Subcutaneous adipose tissue (tissue), 3 donors: ENCODE data around the gene ZNF496.

DNA sequence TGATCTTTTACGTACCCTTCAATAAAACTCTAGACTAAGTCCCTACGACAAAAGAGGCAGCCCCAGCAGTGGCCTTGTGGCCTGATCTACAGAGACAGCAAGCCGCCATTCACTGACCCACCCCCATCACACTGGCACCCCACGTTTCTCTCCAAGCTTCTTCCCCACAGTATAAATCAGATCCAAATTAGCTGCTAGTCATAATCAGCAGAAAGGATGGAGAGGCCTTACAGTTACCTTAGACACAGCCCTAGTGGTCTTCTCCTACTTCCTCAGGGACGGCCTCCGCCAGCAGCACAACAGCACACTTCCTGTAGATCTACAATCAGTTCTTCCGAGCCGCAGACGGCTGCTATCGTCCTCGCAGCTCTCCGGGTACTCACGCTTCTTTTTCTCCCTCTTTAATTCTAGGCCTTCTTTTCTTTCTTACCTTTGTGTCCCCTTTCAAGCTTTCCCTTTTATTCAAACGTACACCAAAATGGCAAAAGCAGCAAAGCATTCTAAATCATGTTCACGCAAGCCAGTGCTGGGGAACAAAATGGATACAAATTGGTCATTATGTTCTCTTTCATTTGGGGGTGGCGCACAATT is 313.5 kb downstream of the SMYD3 start:
- PRO-cap: no peak
- RAMPAGE, long total RNA, 3 experiments: no peak in any of the 3 experiments

DNA sequence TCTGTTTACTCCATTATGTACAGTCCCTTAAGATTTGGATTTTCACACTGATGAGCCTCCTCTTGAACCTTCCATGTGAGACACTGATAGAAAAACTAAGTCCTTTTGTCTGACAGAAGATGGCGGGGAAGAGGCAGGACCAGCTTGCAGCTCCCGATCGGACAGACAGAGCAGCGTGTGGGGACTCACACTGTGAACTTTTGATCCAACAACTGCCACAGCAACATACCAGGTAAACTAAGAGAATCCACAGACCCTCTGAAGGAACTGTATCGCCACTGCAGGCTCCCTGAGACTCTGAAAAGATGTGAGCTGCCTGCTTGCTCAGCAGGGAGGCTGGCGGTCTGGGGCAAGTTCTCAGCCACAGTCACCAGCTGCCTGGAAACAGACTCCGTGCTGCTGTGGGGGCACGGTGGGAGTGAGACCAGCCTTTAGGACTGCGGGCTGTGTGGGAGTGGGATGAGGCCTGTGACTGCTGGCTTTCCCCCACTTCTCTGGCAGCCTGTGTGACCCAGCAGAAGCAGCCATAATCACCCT is 151.8 kb downstream of the SMYD3 start:
- PRO-cap: no peak
- RAMPAGE, long total RNA, 3 experiments: no peak in any of the 3 experiments

GRCh38 chr1:246417119-246417842 is 89.8 kb downstream of the SMYD3 start:
- PRO-cap: no peak
- RAMPAGE, long total RNA, 3 experiments: no peak in any of the 3 experiments

- PRO-cap: no peak
- RAMPAGE, long total RNA, 3 experiments: no peak in any of the 3 experiments
These were observed 25.3 kb downstream of the CNST start for GRCh38 chr1:246591442-246592149.

DNA sequence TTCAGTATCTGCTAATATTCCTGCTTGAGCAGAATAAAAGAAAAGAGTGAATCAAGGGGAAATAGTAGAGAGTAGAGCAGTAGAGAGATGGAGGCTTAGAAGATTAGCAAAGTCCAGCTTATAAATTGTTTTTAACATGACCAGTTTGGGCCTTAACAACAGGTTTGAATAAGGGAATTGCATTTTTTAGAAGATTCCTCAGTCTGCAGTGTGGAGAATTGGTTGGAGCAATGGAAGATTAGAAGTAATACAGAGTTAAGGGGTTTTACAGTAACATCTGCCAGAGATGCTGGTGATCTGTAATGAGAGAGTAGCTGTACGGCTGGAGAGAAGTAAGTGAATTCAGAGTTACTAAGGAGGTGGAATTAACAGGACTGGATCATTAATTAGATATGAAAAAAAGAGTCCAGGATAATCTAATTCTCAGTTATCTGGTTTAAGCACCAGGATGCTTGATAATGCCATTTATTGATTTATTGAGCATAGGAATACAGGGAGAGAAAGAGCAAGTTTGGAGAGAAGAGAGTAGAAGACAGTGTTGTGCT is 34.0 kb downstream of the CNST start:
- PRO-cap: no peak
- RAMPAGE, long total RNA, 3 experiments: no peak in any of the 3 experiments

DNA sequence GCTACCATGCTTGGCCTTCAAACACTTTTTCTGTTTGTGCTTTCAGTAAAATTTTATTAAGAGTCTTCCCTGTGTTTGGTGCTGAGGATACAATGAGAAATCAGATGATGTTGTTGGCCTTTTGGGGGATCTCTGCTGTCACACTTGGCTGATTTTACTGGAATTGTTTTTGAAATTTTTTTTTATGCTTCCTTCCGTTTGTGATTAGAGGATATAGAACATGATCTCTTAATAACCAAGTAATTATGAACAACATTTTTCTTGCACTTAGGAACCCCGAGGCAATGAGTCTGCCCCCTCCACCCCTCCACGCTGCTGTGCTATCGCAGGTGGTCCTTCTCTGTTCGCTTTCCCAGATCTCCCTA is 73.3 kb upstream of the SCCPDH start:
- PRO-cap: no peak
- RAMPAGE, long total RNA, 3 experiments: no peak in any of the 3 experiments

DNA sequence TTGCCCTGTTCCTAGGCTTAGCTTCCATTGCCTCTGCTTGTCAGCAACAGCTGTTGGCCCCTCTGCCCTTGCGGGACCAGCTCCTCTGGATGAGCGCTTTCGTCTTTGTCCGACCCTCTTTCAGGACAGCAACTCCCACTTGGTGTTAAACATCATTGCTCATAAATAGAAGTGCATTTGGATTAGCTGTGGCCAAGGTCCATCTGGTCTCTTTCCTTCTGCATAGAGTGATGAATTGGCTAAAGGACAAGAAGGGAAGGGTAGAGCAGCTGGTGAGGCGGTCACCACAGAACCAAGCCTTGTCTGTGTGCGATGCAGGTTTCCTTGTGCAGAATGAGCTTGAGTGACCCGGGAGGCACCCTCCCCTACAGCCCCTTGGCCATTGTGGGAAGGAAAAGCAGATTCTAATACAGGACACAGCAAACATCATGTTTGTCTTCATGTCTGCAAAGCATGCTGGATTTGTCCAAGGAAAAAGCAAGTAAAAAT is 43.4 kb upstream of the SCCPDH start:
- PRO-cap: no peak
- RAMPAGE, long total RNA, 3 experiments: no peak in any of the 3 experiments

DNA sequence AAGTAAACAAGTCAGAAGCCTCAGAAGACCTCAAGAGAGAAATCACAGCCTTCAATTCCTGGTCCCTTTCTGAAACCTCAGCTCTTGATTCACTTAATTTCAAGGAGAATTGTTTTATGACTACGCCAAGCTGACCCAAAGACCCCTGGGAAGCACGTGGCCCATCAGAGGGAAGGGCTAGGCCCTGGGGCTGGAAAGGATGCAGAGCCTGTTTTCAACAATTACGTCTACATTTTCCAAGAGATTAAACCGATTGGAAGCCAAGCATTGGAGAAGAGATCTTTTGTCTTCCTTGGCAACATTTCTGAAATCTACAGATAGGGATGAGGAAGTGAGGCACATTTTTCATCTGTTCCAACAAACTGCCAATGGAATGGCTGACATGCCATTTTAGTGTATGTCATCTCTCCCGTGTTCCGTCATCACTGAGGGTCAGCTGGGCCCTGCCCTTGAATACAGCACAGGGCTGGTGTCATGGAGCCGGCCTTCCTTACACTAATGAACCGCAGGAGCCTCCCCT is 41.9 kb upstream of the SCCPDH start:
- PRO-cap: no peak
- RAMPAGE, long total RNA, 3 experiments: no peak in any of the 3 experiments

DNA sequence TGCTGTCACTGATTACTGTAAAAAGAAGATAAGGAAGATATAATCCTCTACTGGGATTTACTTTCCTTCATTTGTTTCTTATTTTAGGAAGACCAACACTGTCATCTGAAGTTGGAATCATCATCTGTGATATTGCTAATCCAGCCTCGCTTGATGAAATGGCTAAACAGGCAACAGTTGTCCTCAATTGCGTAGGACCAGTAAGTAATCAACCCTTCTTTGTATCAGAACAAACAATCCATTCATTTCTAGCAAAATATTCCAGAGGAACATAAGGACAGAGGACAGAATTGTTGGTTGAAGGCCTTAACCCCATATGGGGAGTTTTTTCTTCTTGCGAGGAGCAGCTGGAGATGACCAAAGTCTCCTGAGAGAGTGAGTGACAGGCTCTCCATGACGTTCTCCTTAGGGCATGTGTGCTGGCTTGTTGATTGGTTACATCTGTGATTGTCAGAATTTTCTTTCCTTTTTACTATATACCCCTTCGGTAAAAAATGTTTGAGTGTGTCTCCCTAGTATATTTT is 2.7 kb downstream of the SCCPDH start:
- PRO-cap: no peak
- RAMPAGE, long total RNA, 3 experiments: no peak in any of the 3 experiments

GRCh38 chr1:246797501-246798209 is 73.4 kb downstream of the SCCPDH start:
- PRO-cap: no peak
- RAMPAGE, long total RNA, 3 experiments: no peak in any of the 3 experiments

GRCh38 chr1:246798315-246798930 is 74.2 kb downstream of the SCCPDH start:
- PRO-cap: no peak
- RAMPAGE, long total RNA, 3 experiments: no peak in any of the 3 experiments

GRCh38 chr1:246837461-246838672 is 93.9 kb downstream of the AHCTF1 start:
- PRO-cap: no peak
- RAMPAGE, long total RNA, 3 experiments: no peak in any of the 3 experiments

- PRO-cap: no peak
- RAMPAGE, long total RNA, 3 experiments: no peak in any of the 3 experiments
These were observed 18.5 kb downstream of the AHCTF1 start for GRCh38 chr1:246912967-246913840.

DNA sequence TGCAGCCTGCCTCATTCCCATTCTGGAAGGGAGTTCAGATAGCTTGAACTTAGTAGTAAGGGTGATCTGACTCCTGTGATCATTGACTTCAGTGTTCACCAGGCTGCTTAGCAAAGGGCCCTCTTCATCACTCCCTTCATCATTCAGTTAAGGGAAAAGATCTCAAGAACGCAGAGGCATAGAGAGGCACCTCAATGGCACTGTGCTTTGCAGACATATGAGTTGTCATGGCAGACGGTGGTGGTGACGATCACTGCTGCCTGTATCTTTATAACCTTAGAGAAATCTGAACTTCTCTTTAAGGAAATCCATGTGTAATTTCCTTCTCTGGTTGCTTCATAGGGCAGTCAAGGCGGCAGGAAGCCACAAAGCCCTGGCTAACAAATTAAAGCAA is 30.0 kb upstream of the AHCTF1 start:
- PRO-cap: bidirectional peak, plus-strand start outside the sequence, minus-strand start at position 270 of the sequence
- RAMPAGE, long total RNA, 3 experiments: no peak in any of the 3 experiments

- PRO-cap: no peak
- RAMPAGE, long total RNA, 3 experiments: no peak in any of the 3 experiments
These were observed 6.8 kb upstream of the ZNF669 start for GRCh38 chr1:247110567-247111657.

GRCh38 chr1:247171145-247171743 is 576 bp downstream of the ZNF124 start:
- PRO-cap: no peak
- RAMPAGE, long total RNA, 3 experiments: no peak in any of the 3 experiments

DNA sequence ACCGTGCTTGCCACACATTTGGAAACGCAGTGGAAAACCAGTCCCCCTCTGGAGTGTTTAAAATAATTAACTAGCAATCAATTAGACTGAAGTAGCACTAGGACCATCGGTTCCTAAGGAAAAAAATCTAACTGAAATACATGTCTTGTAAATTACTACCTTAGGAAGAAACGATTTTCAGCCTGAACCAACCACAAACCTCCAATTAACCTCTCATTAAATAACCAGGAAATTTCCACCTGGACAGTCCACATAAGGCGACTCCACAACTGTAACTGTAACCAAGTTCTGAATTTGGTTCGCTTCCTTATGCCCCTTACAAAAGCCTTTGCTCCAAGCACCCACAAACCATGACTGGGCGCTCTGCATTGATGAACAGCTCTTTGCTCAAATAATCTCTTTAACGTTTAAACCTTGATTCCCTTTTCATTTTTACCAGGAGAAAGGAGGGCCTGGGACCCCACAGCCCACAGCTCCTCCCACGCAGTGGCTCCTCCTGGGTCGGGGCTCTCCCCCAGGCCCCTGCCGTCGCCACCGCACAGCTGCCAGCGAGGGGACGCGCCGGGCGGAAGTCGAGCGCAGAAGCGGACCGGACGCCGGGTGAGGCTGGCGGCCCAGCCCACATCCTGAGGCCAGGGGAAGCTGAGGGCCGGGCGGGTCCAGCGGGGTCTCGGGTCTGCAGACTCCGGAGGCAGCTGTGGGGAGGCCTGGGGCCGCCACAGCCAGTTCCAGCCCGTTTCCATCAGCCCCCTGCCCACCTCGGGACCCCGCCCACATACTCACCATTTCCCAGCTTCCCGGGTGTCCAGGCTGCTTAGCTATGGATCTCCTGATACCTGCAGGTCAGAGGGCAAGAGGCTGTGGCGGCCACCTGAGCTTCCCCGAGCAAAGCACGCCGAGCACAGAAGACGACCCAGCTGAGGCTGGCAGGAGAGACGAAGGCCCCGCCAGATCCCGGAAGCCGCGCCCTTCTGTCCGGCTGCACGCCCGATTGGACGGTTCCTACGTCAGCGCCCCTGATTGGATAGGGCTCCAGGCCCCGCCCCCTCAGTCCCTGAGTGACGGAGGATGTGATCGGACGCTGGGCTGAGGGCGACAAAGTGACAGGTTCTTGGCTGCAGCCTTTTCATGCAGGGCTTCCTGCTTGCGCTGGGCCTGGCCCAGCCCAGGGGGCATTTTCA is 38.5 kb upstream of the ZNF124 start:
- PRO-cap: bidirectional peak, plus-strand start at position 1,098 of the sequence, minus-strand start at position 899 of the sequence
- RAMPAGE, long total RNA, 3 experiments: start-site peak on the minus strand in 3 of 3 experiments, centred at positions 917 to 938 of the sequence, 129 to 375 reads per replicate

DNA sequence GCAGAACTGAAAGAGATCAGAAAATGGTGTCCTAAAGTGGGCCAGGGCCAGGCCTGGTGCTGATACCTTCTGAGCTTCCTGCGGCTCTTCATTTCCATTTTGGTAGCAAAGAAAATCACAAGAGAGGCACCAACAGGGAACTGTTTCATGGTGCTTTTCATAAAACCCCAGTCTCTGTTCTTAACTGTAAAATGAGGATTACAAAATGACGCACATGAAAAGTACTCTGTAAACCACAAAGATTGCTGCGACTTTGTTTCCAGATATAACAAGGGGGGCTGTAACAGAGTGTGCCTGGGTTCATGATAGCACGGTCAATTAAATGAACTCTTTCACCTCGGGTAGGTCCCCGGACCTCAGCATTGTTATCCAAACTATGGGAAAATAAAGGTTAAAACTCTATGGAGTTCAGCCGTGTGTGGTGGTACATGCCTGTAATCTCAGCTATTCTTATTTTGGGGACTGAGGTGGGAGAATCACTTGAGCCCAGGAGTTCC is 8.4 kb downstream of the ZNF496 start:
- PRO-cap: no peak
- RAMPAGE, long total RNA, 3 experiments: no peak in any of the 3 experiments

- PRO-cap: bidirectional peak, plus-strand start at chr1:247331744, minus-strand start at chr1:247331691; bidirectional peak, plus-strand start at chr1:247331807, minus-strand start at chr1:247331867; bidirectional peak, plus-strand start at chr1:247332411, minus-strand start at chr1:247332284
- RAMPAGE, long total RNA, 3 experiments: start-site peak on the minus strand in 2 of 3 experiments, at chr1:247331695-247331847 at its widest, 8 to 19 reads per replicate
These were observed at the start of gene ZNF496 for GRCh38 chr1:247331565-247332482. ZNF496 (minus strand) TSS chr1:247331867.

- PRO-cap: no peak
- RAMPAGE, long total RNA, 3 experiments: no peak in any of the 3 experiments
These were observed 702 bp upstream of the ZNF496 start for GRCh38 chr1:247332483-247332655.